Mesangial cell (primary cell): ENCODE measurements around a stretch of chr21.

DNA sequence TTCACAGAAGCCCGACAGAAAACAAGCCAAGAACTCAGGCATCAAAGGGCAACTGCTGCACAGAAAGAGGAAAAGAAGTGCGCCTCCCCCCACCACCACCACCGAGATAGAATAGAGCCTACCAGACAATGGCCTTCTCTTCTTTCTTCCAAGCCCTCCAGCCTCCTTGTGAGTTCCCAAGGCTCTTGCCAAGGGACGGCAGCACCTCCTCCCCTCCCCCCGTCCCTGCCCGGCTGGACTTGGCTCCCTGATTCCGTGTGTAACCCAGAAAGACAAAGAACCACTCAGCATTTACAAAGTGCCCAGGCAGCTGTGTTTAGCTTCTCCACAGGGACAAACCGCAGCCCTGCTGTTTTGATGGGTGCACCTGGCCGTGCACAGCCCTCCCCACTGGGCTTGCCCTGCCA lies 30.2 kb downstream of the TMPRSS2 start:
- RAMPAGE, long total RNA = no peak

- RAMPAGE, long total RNA = no peak
Observed at GRCh38 chr21:41491187-41492034, 16.5 kb downstream of the TMPRSS2 start.

DNA sequence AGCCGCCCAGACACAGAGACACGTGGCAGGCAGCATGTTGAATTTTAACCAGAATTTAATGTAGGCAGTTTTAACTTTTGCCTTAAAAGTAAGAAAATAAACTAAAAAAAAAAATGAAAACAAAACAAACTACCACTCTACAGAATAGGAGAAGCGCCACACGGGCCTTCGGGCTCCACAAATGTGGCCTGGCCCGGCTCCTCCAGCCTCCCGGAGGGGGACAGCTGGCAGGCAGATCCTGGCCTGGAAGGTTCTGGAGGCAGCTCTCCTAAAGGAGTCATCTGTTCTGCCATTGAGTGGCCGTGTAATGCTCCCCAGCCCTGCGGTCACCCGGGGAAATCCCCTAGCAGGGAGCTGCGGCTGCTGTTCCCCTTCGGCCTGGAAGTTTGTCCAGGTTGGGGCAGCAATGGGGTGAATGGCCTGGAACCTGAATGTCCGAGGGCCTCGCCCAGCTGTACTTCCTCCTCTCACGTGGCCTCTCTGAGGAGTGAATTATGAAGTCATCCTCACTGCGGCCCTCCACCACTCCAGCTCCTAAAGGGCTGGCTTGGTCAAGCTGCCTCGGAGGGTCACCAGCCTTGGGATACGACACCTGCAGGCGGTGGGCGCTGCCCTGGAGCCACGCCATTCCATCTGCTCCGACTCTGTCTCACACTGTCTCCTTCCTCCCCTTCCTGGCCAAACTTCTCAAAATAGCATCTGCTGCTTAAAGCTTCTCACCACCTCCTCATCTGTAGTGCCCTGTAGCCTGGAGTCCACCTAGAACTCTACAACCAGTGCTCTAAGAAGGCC lies 54.2 kb upstream of the TMPRSS2 start:
- RAMPAGE, long total RNA = no peak

GRCh38 chr21:41592984-41593571 lies 85.1 kb upstream of the TMPRSS2 start:
- RAMPAGE, long total RNA = no peak

DNA sequence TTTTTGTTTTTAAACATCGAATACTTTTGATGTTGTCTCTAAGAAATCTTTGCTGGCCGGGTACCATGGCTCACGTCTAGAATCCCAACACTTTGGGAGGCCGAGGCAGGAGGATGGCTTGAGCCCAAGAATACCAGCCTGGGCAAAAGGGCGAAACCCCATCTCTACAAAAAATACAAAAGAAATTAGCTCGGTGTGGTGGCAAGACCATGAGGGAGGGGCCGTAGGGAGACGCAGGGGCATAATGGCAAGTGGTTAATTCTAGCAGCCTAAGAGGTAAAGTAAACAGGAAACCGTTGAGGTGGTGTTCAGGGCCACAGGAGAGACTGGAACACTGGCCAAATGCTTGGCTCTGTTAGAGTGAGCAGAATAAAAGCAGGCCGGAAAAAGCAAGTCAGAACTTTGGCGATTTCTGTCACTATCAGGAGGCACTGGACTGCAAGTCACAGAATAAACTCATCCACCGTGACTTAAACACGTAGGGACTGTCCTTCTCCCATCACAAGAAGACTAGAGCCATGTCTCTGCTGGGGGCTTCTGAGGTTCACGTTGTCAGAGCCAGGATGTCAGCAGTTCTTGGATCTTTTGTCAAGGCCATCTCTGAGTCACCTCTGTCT lies 89.2 kb downstream of the RIPK4 start:
- RAMPAGE, long total RNA = no peak

- RAMPAGE, long total RNA = no peak
Observed at GRCh38 chr21:41764529-41765196, 2.2 kb downstream of the RIPK4 start.

- RAMPAGE, long total RNA = no peak
Observed at GRCh38 chr21:41765852-41766846, 703 bp downstream of the RIPK4 start.

DNA sequence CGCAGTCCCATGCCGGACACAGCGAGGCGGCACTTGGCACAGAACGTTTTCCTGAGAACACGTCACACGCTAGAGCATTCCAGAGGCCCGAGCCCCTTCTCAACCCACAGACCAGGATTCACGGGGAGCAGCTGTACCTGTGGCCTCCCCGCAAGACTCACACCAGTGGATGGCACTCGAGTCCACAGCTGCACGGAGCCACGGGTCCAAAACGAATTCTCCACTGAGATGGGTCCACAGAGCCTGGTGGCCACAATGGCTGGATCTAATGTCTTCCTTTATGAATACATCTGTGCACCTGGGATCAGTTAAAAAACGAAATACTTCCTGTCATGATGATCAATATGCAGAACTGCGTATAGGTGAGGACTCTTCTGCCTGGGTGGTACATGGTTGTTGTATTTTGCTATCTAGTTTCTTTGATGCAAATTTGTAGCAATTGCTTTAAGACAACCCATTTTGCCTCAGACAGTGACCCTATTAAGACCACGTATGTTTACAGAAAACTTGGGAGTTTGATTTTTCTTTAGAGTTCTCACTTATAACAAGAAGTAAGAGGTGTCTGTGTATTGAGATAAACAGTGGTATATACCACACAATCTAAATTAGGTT lies 31.7 kb upstream of the RIPK4 start:
- RAMPAGE, long total RNA = no peak

DNA sequence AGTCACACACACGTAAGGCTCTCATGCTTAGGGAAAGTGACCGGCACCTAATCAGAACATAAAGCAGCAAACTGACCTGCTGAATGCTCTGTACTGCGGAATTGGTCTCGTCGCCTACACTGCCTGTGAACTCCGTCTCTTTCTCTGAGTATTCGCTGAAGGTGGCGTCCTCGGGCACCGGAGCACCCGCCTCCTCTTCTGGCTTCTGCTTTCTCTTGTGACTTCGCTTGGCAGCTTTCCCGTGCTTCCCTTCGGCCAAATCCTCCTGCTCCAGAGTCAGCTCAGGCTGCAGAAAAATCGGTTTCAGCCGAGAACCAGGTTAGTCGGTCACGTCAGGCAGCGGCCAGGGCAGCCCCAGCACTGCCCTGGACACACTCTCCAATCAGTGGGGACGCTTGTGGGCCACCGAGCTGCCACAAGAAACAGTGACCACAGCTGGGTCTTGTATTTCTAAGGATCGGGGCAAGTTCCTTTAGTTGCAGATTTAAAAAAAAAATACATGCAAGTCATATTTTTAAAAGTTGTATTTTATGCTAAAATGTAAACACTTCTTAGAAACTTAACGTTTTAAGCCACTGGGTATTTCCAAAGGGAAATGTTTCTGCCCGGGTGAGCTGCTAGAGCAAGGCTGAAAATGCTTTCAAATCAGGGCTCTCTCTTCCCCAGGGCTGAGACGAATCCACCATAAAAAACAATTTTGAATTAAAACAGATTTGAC lies 35.9 kb upstream of the RIPK4 start:
- RAMPAGE, long total RNA = no peak

DNA sequence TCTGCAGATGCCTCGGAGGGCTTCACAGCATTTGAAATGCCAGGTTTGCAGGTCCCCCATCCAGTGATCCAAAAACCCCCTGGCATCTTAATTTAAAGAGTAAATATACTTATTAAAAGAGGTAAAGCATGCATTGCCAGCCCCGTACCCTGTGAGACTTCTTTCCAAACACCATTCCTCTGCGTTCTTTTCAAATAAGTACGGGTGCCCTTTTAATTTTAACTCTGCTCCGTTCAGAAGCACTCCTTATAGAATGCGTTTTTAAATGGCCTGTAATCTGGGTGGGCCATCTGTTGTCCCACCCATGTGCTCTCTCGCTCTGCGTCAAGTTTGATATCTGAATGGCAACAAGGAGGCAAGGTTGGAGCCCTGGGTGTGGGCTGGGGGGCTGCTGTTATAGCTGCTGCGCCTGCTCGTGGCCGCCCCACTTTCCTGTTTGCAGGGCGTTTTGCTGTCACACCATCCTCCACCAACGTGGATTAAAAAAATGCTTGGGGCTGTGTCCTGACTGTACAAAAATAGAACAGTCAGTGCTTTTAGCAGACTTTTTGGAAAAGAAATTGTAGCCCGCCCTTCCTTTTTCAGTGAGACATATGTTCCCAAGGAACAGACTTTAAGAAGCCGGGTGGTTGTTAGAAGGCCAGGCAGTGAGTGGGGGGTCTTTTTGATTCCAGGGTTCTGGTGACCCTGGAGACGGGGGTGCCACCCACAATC lies 25.4 kb downstream of the UMODL1 start:
- RAMPAGE, long total RNA = no peak

GRCh38 chr21:42228521-42229033 lies 9.6 kb downstream of the ABCG1 start:
- RAMPAGE, long total RNA = no peak

- RAMPAGE, long total RNA = no peak
Observed at GRCh38 chr21:42232501-42232899, 13.6 kb downstream of the ABCG1 start.

GRCh38 chr21:42263339-42264318 lies 44.7 kb downstream of the ABCG1 start:
- RAMPAGE, long total RNA = no peak

DNA sequence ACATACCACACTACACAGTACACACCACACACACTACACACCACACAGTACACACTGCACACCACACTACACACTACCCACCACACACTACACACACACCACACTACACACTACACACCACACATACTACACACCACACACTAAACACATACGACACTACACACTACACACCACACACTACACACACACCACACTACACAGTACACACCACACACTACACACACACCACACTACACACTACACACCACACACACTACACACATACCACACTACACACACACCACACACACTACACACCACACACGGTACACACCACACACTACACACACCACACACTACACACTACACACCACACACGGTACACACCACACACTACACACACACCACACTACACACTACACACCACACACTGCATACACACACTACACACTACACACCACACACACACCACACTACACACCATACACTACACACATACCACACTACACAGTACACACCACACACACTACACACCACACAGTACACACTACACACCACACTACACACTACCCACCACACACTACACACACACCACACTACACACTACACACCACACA lies 22.3 kb downstream of the TFF3 start:
- RAMPAGE, long total RNA = no peak

DNA sequence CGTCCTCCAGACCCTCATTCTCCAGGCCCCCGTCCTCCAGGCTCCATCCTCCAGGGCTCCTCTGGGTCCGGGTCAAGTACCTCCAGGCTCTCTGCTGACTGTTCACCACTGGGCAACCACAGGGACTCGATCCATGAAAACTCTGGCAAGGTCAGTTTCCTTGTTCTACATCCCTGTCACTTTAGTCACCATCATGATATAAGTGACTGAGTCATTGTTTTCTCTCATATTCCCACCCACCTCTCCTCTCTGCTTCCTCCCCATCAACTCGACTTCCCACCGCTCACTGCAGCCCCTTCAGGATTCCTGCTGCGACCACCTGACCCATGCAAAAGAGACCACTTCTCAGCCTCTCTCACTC lies 1.5 kb upstream of the TFF2 start:
- RAMPAGE, long total RNA = no peak

DNA sequence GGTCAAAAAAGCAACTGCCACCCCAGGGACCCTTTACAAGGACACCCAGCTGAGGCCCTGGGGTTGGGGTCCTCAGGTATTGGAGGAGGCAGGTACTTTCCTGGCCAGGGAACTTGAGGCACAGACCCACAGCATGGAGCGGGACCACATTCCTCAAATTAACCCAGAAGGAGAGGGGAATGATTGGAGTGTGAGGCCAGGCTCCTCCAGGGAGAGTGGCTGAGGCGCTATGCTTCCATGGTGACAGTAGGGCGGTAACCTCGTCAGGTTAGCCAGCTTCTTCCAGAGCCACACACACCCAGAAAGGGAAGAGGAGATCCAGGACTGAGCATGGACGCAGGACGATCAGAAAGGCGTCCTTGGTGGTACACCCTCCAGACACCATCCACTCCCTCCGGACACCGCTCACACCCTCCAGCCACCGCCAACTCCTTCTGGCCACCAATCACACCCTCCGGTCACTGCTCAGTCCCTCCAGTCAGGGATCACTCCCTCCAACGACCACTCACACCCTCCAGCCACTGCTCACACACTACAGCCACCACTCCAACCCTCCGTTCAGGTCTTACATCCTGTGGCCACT lies 4.2 kb upstream of the TFF1 start:
- RAMPAGE, long total RNA = no peak

GRCh38 chr21:42424760-42425601 lies 21.3 kb downstream of the UBASH3A start:
- RAMPAGE, long total RNA = no peak

GRCh38 chr21:42469176-42469761 lies 26.8 kb downstream of the RSPH1 start:
- RAMPAGE, long total RNA = no peak

- RAMPAGE, long total RNA = no peak
Observed at GRCh38 chr21:42515989-42516634, 2.5 kb downstream of the SLC37A1 start.

GRCh38 chr21:42525343-42525753 lies 11.7 kb downstream of the SLC37A1 start:
- RAMPAGE, long total RNA = no peak